ENCODE measurements around the gene ZCCHC17.

GRCh38 chr1:28647927-28648463 lies 5.1 kb upstream of the TAF12 start:
- PRO-cap, result bidirectional peak, plus-strand start at chr1:28648600, minus-strand start at chr1:28648248

DNA sequence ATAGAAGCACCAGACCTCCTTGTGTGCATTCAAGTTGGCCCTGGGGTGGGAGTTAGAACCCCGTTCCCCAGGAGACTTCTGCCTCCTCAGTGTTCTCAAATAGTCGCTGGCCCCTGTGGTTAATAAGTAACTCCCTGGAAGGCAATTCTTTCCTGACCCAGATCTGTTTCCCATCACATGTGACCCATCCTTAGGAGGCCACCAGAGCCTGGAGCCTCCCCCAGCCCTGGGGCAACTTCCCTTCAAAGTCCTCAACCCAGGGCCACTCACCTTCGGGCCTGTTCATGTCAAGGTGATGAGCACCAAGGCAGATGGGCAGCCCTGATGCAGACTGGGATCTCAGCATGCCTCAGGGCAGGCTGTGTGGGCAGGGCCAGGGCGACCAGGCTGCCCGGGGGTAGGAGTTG lies 42.4 kb upstream of the EPB41 start:
- PRO-cap, result no peak

GRCh38 chr1:29160231-29160578 lies 21.5 kb downstream of the SRSF4 start:
- PRO-cap, result no peak

- PRO-cap, result no peak
Observed at GRCh38 chr1:29179482-29180555, 1.9 kb downstream of the SRSF4 start.

DNA sequence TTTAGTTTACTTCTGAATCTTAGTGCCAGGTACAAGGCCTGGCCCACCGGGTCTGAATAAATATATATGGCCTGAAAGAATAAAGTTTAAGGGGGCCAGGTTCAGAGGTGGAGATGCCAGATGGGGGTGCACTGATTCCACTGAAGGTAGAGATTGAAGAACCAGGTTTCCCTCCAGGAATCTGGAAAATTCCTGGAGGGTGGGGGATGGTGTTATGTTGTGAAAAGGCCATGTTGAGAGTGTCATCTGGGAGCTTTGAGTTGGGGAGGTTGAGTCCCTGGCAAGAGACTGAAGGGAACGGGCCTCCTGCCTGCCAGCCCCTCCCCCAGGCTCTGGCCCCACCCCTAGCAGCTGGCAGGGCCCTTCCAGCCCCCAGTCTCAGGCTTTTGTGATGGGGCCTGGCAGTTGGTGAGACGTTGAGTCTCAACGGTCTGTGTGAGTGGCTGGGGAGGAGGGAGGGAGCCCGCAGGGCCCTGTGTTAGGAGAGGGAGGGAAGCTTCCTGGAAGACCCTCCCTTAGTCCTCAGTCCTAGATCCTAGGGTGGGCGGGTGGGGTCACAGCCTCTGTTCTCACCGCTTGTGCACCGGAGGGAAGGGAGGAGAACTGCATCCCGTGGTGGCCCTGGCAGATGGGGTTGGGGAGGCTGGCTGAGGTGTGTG lies 4.1 kb downstream of the PTPRU start:
- PRO-cap, result no peak

DNA sequence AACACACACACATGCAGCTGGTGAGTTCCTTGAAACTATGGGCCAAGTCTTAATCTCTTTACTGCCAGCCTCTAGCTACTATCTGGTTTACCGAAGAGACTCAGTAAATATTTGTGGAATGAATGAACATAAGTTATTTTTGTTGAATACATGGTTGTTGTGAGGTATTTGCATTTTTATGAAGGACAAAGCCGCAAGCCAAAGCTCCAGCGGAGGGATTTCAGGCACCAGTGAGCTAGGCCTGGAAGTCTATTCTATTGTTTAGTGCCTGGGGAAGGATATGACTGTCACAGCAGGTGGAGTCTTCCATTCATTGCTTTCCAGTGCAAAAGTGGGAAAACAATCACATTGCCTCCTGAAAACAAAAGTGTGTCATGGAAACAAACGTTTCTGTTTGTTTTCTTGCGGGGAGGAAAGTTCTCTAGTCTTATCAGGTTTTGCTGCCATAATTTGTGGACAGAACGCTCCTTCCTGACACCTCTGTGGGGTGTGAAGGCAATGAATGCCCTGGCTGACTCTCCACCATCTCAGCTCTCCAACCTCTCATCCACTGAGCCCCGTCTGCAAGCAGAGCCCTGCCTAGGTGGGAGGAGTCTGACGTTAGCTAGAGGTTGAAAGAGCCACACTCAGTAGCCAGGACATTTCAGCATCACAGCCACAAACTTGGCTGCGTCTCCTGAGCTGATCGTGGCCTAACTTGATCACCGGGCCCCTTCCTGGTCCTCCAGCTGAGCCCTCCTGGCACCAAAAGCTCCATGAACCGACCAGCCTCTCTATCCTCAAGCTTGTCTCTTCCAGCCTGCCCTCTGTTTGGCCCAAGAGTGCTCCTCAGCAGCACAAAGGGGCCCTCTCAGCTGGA lies 739.1 kb downstream of the MATN1 start:
- PRO-cap, result no peak

- PRO-cap, result no peak
Observed at GRCh38 chr1:30729363-30730026, 6.1 kb upstream of the MATN1 start.

DNA sequence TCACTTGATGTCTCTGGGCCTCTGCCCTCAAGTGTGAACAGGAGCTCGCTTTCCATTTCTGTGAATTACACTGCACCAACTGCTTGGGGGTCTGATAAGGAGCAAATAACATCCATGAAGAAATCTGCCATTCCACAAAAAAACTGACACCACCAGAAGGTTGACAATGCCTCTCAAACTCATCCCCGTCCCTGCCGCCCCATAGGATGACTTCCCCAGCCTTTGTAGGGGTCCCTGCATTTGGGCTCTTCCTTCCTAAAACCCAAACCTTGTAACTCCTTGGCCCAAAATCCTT lies 7.5 kb upstream of the MATN1 start:
- PRO-cap, result no peak

- PRO-cap, result no peak
Observed at GRCh38 chr1:30739545-30740729, 16.6 kb upstream of the MATN1 start.

- PRO-cap, result no peak
Observed at GRCh38 chr1:30745226-30746286, 12.0 kb downstream of the LAPTM5 start.

DNA sequence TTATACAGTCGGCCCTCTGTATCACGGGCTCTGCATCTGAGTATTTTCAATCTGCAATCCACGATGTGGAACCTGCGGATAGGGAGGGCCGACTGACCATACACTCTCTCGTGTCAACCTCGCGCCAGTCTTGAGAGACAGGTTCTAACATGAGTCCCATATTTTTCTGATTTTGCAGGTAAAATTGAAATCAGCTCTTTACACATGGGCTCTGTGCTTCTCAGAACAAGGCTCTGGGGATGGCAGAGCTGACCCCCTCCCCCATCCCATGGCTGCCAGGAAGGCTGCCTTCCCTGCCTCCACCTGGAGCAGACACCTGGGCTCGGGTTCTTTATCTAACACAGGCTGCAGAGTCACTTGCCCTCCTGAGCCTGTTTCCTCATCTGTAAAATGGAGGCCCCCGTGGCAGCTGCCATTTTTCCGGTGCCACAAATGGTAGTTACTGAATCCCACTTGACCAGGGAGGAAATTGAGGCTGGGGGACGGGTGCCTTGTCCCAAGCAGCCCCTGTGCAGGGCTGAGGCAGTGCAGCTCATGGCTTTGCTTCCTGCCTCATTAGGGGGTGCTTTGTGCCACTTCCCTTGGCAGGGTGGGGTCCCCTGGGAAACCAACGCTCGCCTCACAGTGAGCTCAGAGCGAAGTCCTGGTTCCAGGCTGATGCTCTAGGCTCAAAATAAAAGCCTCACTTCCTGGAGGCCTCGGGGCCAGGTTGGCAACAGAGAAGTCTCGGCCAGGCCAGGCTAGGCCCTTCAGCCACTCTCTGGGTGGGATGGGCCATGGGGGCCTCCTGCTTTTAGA lies 7.0 kb downstream of the LAPTM5 start:
- PRO-cap, result no peak

DNA sequence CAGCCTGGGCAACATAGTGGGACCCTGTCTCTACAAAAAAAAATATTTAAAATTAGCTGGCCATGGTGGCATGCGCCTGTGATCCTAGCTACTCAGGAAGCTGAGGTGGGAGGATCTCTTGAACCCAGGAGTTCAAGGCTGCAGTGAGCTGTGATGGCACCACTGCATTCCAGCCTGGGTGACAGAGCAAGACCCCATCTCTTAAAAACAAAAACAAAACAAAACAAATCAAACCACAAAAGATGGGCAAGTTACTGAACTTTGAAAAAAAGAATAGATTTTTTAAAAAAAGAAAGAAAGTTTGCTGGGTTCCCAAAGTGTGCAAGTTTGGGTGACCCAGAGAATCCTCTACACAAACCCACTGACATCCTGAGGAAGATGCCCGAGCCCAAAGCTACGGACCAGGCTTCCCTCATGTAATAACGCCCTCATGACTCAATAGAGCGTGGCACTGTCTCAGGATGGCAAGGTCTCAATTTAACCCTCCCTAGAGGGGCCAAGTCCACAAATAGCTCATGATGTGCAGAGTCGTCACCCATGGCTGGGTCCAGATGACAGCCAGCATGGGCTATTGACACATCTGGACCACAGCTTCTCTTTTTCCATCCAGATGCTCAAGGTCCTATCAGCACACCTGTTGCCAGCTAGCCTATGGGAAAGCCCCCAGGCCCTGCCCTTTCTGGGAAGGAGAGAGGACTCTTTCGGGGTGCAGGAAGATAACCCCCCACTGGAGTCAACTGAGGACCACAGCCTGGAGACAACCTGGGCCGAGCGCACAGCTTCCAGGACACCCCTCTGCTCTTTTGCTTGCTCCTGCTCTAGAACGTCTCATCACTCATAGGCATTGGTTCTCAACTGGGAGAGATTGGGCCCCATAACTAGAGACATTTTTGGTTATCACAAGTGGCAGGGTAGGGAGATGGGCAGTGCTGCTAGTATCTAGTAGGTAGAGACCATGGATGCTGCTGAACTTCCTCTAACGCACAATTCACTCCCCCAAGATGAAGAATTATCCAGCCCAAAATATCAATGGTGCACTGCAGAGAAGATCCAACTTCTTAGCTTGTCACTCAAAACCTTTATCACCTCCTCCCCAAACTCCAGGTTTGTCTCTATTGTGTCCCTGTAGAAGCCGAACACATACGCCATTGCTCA lies 2.9 kb downstream of the LAPTM5 start:
- PRO-cap, result no peak

DNA sequence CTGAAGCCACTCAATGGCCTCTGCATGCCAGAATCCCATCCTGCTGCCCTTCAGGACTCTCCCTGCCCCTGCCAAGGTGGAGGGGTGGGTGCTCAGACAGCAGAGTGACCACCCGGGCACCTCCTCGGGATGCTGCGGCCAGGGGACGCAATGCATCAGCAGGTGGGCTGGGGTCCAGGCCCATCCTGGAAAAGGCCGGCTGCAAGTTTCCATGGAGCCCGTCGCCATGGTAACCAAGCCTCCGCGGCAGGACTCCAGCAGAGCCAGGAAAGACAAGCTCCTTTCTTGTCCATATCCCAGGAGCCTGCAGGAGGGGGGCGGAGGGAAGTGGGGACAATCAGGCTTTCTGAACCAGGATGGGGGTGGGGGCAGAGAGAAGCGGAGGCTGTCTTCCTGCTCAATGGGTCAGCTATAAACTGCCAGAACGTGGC lies 58.6 kb upstream of the LAPTM5 start:
- PRO-cap, result no peak

DNA sequence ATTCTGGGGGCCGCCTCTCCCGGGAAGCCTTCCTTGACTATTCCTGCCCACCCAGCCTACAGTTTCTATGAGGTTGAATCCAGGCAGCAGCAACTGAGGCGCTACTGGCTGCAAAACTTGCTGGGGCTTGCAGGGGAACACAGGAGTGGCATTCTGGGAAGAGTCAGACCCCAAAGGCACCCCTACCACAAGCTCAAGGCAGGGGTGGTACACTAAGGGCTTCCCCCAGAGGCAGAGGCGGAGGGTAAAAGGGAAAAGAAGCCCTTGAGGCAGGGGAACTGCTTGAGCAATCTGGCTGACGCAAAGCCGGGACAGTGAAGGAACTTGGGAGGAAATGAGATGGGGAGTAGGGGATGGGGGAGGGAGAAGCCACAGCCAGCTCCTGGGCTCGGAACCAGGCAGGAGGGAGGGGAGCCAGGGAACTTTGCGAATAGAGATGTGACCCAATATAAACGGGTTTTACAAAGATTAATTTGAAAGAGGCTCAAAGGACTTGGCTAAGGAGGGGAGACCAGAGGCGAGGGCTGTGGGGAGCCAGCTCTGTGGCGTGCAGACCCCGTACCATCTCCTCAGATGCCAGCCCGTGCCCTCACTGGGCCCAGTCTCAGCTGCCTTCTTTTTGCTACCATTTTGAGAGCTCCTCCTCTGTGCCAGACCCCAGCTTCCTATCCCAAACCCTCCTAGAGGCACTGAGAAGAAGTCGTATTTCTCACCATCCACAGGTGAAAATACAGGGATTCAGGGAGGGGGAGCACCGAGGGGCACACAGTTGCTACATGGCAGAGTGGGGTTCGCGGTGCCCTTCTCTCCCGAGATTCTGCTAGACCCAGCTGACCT lies 31.0 kb downstream of the SDC3 start:
- PRO-cap, result no peak

- PRO-cap, result no peak
Observed at GRCh38 chr1:31059085-31059972, 6.2 kb downstream of the PUM1 start.

DNA sequence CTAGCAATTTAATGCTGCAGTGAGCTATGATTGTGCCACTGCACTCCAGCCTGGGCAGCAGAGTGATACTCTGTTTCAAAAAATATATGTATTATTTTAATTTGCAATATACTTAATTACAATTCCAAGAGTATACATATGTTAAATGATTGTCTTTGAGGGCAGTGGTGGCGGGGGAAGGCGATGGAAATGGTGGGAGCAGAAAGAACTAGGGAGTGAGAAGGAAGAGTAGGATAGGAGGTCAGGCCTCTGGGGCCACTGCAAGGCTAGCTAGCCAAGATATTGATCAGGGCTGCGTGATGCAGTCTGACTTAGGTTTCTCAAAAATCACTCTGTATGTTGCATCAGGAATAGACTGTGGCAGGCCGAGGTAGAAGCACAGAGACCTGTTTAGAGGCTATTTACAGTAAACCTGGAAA lies 21.1 kb upstream of the PUM1 start:
- PRO-cap, result no peak

DNA sequence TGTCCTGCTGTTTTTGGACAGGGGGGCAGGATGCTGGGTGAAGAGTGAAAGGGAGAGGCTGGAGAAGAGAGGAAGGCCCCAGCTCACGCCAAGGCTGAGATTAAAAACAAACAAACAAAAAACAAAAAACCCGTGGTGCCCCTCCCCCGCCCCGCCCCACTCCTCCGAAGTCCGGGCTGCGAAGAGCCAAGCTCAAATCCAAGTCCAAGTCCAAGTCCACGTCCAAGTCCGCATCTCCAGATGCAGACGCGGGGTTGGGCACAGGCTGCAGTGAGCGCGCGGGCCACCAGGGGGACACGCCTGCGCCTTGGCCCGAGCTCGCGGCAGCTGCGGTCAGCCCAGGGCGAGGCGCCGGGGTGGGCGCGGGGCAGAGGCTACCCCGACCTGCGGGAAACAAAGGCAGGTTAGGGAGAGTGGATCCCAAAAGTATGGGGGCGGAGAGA lies 58.3 kb downstream of the NKAIN1 start:
- PRO-cap, result no peak

GRCh38 chr1:31296882-31297526 lies at the start of gene ZCCHC17:
ZCCHC17 (plus strand) TSS chr1:31297032.
- PRO-cap, result bidirectional peak, plus-strand start at chr1:31297032, minus-strand start at chr1:31296741

DNA sequence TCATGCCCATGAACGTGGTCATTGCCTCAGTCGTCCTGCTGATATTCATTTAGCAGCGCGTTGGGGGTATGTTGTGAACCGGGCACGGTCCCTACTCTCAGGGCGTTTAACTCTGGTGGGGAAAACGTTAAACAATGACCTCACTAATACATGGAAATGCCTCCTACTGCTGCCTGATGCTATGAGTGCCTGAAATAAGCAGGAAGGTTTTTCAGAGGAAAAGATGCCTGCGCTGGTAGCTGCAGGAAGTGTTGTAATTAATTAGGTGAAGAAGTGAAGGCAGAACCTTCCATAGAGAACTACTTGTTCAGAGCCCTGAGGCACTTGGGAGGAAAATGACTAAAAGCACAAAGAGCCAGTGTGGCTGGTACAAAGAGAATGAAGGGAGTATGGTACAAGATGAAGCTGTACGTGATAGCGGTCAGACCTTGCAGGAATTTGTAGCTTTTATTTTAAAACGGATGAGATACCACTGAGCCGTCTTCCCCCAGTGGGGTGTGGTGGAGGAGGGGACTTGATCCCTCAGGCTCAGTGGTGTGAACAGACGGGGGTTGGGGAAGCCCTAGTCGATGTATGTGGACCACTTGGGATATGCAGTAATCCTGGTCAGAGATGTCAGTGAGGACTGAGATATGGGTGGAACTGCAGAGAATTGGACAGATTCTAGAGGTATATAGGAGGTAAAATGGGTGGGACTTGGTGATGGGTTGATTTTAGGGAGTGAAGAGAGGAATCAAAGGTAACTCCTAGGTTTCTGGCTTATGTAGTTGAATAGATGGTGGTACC lies 888 bp downstream of the ZCCHC17 start:
- PRO-cap, result no peak

GRCh38 chr1:31361886-31362537 lies 10.9 kb downstream of the FABP3 start:
- PRO-cap, result no peak